Measurements from ENCODE around the genes CLEC1B and KLRC1.

DNA sequence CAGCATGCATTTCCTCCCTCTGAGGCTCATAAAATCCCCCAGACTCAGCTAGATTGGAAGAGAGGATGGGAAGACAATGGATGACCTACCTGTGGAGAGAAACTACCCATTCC lies 50.1 kb downstream of the A2M start:
- PRO-cap, result no peak

DNA sequence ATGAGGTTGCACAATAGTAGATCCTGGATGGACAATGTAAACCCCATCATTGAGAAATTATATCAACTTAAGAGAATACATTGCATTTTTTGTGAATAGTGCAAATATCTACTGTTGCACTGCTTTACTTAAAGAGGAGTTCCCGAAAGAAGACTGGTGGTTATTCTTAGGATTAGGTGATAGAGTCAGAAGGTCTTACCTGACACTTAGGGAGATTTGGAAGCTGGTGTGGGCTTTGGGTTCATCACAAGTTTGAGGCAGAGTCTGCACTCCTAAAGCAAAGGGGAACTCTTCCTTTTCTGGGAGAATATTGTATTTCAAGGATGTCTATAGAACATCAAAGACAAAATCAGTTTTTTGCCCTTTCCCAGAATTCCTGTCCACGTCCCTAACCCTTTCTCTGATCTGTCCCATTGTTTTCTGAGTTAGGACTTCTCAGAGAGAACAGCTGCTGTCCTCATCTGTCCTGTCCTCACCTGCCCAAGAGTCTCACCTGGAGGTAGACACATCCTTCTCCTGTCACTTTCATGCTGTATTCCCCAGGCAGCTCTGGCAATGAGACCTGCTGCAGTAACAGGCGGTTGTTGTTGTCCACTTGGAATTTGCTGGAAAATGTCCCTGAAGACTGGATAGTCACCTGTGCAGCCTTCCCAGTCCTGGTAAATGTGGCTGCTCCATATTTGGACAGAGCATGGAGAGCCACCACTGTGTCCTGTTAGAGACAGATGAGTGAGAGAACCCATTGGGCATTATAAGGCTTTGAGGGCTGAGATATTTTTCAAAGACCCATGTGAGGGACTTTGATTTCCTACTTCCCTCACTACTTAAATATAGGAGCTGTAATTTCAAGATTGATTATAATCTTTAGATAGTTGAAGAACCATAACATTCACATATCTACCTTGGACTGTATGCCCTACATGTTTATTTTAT lies 43.3 kb downstream of the A2M start:
- PRO-cap, result no peak

- PRO-cap, result no peak
These were observed 43.3 kb downstream of the PZP start for GRCh38 chr12:9164788-9165340.

- PRO-cap, result no peak
These were observed 417 bp downstream of the PZP start for GRCh38 chr12:9207869-9208086.

DNA sequence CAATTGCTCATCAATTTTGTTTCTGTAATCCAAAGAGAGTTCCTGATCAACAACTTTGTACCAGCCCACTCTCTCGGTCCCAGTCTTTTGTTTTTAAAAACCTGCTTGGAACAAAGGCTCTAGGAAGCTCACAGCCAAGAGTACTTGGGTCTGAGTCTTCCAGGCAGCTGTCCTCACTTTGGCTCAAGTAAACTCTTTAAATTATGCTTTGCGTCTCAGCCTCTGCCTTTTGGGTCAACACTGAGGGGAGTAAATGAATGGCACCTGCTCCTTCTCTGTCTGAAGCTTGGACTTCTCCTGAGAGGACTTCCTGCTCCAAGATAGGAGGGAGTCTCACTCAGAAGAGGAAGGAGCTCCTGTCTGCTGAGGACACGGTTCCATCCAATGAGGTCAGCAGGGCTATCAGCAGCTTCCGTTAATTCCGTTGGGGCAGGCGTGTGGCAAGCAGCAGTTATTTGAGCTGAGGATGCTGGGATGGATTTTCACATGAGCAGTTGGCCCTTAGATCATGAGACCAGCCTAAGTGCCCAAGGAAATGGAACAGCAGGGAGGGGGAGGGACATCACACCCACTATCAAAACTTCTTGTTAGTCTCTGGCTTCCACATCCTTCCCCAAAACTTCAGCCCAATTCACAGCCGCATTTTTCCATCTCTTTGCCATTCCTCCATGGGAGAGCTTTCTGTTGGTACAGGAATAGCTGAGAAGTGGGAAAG lies 158.9 kb upstream of the PZP start:
- PRO-cap, result no peak

GRCh38 chr12:9668035-9668692 lies 1.3 kb upstream of the CLEC2D start:
- PRO-cap, result no peak

DNA sequence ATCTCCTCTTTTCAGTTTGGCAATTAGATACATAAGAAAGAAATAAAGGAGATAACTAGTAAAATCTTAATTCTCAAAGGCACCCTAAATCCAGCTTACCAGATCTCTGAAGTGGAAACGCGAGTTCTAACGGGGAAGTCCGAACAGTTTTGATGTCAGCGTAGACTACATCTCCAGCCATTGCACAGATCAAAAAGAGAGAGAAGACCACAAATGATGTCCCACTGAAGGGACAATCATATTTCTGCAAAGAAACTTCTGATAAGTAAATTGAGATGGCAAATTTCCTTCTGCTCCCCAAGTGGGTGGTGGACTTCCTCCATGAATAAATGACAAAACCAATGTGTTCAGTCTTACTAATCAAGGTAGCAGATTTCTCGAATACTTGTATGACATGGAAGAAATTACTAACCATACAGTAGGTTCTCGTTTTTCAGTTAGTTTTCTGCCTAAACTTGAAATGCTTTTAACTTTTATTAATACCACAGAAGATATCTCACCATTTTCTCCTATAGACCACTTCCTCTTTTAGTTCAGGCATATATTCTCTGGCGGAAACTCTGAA lies 27.8 kb downstream of the CD69 start:
- PRO-cap, result no peak

- PRO-cap, result no peak
These were observed 21.6 kb downstream of the CD69 start for GRCh38 chr12:9738923-9739694.

GRCh38 chr12:9750708-9751122 lies 10.0 kb downstream of the CD69 start:
- PRO-cap, result no peak

DNA sequence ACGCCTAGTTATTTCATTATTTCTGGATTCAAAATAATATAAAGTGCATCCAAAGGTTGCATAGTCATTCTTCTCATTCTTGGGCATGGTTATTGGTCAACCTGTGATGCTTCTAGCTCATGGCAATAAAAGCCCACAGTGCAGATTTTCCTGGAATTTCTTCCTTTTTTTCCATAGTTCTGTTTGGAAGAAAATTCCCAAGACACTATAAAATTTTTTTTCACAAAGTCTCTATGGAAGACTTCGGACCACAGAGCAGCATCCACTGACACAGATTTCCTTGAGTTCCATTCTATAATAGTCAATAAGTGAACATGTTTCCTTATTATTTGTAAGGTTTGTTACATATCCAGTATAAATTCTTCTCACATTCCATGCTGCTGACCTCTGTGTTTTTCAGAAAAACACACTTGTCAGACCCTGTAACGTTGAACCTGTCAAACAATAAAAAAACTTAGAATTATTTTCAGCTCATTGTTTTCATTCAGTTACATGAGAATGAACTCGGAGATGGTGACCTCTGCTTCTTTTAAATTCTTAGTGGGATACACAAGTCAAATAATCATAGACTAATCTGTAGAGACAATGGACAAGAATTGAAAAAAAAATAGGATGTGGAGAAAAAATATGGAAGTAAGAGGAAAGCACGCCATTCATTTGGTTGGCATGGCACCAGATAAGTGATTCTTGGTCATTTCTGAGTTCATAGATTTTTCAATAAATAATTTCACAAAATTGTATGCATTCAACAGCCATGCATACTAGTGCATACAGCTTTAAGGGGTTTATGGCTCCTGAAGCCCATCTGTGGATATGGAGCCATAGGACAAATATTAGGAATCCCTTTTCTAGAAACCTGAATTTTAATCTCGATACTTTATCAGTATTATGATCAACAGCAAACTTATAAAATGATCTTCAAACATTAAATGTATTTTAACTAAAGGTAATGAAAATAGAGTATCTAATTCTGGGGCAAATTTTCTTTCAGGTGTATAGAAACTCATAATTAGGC lies 7.2 kb downstream of the CD69 start:
- PRO-cap, result no peak

- PRO-cap, result no peak
These were observed 12.8 kb upstream of the CD69 start for GRCh38 chr12:9773239-9774067.

GRCh38 chr12:9872580-9873030 lies 3.5 kb upstream of the CLEC2B start:
- PRO-cap, result no peak

- PRO-cap, result no peak
These were observed at the start of gene CLEC1B for GRCh38 chr12:9998972-9999432. Gene CLEC1B, minus strand, starts transcription at chr12:9999121.

- PRO-cap, result no peak
These were observed 29.7 kb downstream of the CLEC1A start for GRCh38 chr12:10069013-10069479.

DNA sequence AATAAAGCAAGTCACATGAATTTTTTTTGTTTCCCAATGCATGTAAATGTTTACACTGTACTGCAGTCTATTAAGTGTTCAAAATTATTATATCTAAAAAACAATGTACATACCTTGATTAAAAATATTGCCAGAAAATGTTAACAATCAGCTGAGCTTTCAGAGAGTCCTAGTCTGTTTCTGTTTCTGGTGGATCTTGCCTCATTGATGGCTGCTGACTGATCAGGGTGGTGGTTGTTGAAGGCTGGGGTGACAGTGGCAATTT lies 16.7 kb upstream of the KLRD1 start:
- PRO-cap, result no peak

DNA sequence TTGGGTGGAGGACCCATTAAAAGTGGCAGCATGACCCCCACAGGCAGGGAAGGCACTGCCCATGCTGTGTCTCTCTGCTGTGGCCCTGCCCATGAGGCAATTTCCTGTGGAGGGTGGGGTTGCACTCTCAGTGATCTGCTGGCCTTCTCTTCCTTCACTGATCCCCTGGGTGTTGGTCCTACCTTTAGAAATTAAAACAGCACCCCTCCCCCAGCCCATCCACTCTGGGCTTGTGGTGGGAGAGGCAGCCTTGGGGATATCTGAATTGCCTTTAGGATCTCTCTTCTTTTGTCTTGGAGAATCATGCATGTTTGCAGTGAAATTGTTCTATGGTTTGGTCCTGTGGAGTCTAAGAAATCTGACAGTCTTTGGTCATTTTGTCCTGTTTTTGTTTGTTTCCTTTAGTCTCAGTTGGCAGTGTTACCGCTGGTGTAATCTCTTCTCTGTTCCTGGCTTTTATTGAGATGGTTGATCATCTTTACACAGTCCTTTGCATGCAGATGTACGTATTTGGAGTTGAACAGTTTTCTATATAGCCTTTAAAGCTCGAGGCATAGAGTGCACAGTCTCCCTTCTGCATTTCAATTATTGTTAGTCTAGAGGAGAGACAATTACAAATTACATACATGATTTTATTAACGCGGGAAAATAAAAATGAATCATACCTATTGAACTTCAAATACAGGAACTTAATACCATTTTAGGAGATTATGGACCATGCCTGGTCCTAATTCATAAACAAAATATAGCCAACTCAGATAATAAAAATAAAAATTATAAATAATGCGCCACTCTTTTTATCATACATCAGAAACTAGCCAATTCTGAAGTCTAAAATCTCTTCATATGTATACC lies 17.0 kb downstream of the KLRK1 start:
- PRO-cap, result no peak

DNA sequence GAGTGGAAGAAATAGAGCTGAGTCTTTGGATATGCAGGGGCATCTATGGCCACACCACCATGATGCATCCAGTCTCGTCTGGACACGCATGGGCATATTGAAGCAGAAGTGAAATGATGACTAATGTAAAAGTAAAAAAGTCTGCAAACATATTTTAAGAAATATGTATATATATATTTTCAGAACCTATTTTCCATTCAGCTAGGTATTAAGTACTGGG lies 2.9 kb upstream of the KLRK1 start:
- PRO-cap, result no peak

GRCh38 chr12:10452939-10453583 lies at the start of gene KLRC1:
Gene KLRC1, minus strand, starts transcription at chr12:10453377.
- PRO-cap, result no peak

- PRO-cap, result no peak
These were observed 8.1 kb upstream of the EIF2S3B start for GRCh38 chr12:10497603-10497990.

DNA sequence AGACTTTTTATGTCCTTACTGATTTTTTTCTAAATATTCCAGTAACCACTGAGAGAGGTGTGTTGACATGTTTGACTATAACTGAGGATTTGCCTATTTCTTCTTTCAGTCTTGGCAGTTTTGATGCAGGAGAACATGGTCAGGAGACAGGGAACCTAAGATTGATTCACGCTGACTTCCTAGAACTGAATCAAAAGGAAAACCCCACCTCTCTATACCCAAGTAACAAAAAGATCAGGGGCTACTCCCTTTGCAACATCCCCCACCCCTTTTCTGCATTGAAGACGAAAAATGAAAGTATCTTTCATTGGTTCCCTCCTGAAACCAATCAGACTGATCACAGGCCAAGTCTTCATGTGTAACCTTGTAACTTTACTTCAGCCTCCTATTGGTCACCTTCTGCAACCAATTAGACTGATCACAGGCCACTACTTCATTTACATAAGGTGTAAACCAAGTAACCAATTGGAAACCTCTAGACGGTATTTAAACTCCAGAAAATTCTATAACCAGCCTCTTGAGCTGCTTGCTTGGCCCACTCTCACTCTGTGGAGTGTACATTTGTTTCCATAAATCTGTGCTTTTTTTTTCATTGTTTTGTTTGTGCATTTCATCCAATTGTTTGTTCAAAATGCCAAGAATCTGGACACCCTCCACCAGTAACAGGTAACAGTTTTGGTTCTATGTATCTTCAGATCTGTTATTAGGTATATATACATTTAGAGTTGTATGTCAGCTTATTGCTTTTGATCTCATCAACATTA lies 47.3 kb downstream of the EIF2S3B start:
- PRO-cap, result no peak

Measured in neural crest cell (in vitro differentiated cells).